Islet of Langerhans (tissue), 1 donor: ENCODE measurements around the gene PITRM1.

DNA sequence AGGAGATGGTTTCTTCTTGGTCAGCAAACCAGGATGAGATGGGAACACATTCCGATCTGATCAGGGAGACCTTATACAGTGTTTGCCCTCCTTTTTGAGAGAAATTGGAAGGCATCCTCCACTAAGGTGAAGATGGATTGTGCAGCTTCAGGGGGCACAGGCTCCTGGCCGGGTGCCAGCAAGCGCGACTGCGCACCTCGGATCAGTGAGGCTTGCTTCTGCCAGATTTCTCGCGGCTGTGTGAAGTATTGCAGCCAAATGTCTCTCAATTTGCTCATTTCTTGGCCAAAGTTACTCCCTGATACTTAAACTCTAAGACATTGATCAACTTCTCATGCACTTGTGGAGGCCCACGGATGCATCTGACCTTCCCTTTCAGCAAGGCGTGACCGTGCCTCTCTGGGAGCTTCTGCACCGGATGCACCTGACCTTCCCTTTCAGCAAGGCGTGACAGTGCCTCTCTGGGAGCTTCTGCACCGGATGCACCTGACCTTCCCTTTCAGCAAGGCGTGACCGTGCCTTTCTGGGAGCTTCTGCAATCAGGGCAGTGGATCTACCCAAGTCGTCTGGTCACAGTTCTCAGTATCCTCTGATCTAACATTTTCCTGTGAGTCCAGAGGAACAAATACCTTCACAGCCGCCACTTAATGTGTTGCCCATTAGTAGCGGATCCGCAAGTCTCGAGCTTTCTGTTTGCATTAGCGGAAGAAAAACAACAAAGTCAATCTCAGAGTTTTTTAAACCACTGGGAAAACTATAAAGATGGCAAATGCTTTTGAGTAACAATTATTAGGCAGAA lies 248.3 kb downstream of the ADARB2 start:
- RRBS: 86% methylated on average over 2 of the region's 22 CpGs

GRCh38 chr10:2303149-2303535 lies 565.8 kb upstream of the ADARB2 start:
- RRBS: no CpG with 5 or more reads among the region's 2 CpGs

DNA sequence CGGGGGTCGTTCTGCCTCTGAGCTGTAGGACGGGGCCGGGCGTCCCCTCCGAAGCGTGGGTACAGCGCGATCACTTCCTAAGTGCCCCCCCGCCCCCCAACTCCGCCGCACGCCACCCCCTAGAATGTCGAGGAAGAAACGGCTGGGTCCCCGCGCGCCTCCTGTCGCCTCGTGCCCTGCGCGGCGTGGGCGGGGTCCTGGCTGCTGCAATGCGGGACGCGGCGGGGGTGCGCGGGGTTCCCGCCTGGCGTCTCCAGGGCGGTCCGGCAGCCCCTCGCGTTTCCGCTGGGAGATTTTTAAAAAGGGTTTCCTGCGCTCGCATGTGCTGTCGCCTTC lies 707 bp downstream of the PFKP start:
- RRBS: 2% methylated on average over 12 of the region's 40 CpGs

GRCh38 chr10:3172617-3173364 lies at the start of gene PITRM1:
Gene PITRM1, minus strand, starts transcription at chr10:3172782.
- RRBS: 20% methylated on average over 1 of the region's 62 CpGs

DNA sequence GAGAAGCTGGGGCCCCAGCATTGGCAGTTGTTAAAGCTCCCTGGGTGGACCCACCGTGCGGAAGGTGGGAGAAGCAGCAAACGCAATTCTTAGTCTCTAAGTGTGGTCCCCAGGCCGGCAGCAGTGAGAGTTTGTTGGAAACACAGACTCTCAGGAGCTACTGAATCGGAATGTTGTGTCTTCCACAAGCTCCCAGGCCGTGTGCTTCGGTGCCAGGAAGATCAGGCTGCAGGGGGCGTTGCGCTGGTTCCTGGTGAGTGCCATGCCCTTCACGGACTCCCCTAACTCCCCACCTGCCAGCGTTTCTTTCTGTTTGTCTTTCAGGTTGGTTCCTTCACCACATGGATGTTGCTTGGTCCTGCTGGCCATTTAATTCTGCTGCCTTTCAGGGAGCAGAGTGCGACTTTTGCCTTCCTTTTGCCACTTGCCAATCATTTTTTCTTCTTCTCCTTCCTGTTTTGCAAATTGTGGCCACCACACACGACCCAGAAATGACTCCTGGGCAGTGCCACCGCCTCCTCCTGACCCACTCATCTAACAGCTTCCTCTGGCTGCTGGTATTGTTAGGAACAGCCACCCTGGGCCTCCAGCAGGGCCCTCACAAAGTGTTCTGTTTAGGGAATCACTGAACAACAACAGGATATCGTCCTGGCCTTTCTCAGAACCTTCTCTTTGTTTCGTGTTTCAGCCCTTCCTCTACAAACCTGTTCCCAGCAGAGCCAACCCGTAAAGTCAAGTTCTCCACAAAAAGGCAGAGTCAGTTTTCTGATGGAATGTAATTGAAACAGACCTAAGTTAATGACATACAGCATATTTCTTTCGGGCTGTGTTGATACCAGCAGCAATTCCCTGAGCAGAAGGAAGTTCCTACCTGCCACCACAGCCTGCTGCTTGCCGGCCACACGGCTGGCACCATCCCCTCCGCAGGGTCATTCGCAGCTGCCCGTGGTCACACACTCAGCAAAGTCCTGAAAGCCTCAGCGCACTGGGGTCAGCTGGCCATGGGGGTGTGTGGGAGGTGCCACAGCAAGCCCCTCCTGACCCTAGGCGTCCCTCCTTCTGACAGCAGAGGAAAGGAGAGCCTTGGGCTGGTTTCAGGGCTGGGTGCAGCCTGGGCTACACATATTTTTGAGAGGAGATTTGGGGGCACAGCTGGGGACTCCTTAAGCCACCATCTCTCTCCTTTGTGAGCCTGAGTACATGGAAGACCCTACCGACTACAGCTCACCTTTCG lies 91.6 kb upstream of the PITRM1 start:
- RRBS: no CpG with 5 or more reads among the region's 27 CpGs

DNA sequence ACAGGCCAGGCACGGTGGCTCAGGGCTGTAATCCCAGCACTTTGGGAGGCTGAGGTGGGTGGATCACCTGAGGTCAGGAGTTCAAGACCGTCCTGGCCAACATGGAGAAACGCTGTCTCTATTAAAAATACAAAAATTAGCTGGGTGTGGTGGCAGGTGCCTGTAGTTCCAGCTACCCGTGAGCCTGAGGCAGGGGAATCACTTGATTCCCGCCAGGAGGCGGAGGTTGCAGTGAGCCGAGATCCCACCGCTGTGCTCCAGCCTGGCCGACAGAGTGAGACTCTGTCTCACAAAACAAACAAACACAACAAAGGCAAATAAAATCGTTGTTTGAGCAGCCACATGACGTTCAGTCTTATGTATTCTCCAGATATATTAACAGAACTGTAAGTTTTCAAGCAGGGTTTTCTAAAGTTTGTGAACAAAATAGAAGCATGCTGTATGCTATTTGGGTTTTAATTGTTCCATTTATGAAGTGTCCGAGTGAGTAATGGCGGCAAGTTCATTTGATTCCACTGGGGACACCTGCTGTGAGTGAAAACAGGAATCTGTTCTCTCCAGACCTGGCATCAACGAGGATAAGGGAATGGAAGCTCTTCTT lies 122.4 kb upstream of the PITRM1 start:
- RRBS: no CpG with 5 or more reads among the region's 14 CpGs

DNA sequence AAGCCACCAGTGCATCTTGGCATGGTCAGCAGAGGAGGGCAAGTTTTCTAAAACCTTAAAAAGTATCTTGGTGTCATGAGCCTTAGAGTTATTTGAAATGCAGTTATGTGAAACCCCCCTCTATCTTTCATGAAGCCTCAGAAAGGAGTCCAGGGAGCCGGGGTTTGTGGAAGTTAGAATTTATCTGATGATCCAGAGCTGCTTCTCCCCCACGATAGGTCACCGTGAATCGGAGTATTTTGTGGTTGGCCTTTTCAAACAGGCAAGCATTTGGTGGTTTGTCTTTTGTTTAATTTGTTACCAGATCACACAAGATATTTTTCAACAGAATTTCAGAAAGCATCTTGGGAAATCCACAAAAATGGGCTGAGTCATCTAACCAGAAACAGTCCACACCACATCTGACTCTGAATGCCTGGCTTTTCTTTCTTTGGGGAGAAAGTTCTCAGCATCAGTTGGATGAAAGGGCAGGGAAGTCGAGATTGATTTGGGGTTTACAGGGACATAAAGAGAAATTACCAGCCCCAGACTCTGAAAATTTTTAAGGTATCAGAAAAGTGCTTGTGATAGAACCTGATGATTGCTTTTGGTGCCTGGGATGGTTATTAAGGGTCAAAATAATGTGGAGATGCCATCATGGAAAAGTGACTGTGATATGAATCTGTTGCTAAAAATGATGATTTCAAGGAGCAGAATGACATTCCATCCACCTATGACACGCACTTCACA lies 295.7 kb upstream of the PITRM1 start:
- RRBS: no CpG with 5 or more reads among the region's 6 CpGs

GRCh38 chr10:3542163-3542691 lies 242.8 kb downstream of the KLF6 start:
- RRBS: no CpG with 5 or more reads among the region's 7 CpGs

DNA sequence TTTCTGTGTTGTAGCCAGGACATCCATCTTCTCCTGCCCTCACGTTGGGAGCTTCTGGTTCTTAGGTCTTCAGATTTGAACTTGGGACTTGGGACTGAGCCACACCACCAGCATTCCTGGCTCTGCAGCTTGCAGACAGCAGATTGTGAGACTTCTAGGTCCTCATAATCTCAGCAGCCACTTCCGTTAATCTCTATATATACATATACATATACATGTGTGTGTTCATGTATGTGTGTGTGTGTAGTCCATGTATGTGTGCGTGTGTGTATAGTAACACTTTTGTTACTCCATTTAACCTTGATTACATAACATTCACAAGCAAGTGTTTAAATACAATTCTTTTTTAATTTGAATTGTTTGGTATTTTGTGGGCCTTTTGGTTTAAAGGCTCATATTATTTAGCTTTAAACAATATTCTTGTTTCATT lies 42.7 kb downstream of the KLF6 start:
- RRBS: no CpG with 5 or more reads among the region's 3 CpGs

DNA sequence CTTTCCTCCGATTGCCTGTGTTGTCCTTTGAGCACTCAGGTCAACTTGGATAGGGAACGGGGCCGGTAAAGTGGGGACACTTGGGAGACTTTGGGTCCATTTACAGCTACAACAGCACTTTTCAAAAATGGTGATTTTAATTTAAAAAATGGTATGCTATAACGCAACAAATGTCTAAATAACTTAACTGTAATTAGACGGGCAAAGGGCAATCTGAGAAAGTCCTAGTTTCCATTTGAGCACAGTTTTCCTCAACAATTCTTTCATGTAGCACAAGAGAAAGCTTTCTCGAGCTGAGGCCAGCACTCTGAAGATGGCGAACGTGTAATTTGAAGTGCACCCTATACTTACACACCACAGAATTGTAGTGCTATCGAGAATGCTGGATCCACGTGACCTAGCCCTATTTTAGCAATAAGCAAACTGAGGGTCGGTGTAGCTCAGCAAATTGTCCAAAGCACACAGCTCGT lies 10.2 kb downstream of the KLF6 start:
- RRBS: no CpG with 5 or more reads among the region's 12 CpGs

DNA sequence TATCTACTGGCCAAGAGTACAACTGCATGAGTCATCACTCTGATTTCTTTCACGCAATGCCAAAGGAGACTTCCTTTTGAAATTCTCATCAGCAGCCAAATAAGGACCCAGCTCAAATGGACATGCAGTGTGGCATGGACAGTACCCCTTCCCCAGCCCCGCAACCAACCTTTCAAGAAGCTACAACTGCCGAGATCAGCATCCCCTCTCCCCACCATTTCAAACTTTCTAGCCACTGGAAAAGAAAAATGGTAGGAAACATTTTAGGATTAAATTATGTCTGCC lies 2.0 kb downstream of the KLF6 start:
- RRBS: no CpG with 5 or more reads among the region's 3 CpGs

DNA sequence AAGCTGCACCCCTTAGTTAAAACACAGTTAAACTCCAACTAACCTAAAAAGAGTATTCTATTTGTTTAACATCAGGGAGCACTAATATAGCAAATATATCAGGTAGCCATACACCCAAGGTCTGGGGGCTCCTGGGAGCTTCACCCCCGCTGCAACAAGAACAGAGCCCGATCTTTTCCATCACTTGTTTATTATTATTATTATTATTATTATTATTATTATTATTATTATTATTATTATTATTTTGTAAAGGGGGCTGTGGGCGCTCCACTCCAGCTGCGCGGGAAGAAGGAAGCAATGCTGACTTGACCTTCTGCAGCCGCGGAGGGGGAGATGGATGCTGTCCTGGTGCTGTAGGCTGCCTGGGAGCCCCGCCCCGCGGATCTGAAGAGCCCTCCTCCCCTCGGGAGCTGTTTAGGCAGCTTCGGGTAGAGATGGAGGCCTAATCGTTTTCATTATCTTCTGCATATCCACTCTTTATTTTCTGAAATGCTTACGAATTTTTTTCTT lies 101.1 kb upstream of the KLF6 start:
- RRBS: no CpG with 5 or more reads among the region's 14 CpGs

GRCh38 chr10:3889871-3890568 lies 105.0 kb upstream of the KLF6 start:
- RRBS: no CpG with 5 or more reads among the region's 4 CpGs

GRCh38 chr10:3894118-3894638 lies 109.2 kb upstream of the KLF6 start:
- RRBS: no CpG with 5 or more reads among the region's 9 CpGs

DNA sequence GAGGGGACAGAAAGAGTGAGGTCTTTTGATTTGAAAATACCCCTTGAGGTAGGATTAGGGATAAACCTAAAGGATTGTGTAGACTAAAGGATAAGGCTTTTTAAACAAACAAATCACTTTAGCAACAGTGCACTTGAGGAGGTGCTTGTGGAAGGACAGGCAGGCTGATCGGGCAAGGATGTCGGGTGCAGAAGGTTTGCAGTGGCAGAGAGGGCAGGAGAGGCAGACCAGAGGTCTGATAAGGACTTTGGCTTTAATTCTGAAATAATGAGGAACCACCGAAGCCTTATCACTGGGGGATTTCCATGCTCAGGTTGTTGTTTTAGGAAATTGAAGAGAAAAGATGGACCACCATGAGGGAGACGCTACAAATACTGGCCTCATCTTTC lies 119.4 kb upstream of the KLF6 start:
- RRBS: no CpG with 5 or more reads among the region's 4 CpGs

DNA sequence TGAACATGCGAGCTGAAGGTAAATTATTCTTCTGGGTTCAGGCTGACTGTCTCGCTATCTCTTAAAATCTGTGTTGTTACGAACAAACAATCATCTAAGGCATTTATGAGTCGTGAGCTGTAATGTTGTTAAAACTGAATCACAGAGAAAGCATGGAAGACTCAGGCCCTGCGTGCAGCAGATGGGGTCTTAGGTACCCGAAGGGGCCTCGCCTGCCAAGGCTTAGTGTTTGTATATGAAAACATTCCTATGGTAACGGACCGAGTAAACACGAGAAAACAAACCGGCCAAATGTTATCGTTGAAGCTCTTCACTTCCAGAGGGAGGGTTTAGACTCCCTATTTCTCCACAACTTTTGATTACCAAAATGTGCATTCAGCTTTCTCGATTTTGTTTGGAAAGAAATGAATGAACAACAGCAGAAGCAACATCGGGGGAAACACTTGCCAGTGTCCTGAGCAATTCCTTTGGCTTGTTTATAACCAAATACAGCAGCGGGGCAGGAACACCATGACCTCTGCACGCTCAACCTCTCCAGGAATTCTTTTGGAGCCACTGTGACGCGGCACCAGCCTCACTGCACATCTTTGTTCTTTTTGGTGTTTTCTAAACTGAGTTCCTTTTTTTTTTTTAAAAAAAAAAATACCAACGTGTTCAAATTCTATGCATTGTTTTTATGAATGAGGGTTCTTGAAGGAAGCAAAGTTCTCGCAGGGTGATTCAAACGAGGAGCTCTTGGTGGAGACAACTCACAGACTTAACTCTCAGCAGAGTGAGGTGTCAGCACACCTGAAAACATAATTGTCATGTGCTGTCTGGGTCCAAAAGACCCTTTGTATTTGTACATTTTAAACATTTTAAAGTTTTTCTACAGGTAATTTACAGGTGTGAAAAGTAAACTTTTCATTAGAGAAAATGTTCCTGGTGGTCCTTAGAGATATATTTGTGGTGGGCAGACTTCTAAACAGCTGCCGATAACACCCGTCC lies 121.7 kb upstream of the KLF6 start:
- RRBS: no CpG with 5 or more reads among the region's 23 CpGs

- RRBS: no CpG with 5 or more reads among the region's 18 CpGs
Observed at GRCh38 chr10:3909205-3909876, 124.3 kb upstream of the KLF6 start.

DNA sequence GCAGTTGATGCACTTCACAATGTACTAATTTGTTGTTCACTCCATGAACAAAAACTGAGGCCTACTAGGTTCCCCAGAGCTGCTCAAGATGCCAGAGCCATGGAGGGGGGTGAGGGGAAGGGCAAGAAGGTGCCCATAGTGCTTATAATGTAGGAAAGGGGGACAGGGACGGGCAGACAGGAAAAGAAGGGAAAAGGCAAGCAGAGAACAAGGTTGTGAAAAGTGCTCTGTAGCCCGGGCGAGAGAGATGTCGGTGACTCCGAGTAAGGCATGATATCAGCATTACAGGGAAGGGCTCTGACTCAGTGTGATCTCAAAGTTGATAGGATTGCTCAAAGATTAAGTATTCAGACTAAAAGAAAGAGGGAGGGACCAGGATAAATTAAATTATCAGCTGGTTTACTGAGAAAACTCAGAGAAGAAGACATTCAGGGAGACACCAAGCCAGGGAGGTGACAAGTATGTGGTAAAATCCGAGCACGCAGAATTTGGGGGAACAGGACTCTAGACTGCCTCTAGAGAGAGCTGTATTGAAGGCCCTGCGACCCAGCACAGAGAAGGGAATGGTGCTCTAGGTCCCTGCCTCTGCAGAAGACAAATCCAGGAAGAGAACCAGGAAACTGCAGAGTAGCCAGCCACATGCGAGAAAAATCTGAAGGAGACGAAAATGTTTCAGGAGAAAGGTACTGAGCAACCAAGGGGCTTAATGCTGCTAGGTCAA lies 157.7 kb upstream of the KLF6 start:
- RRBS: no CpG with 5 or more reads among the region's 10 CpGs

GRCh38 chr10:4080159-4080539 lies 295.1 kb upstream of the KLF6 start:
- RRBS: no CpG with 5 or more reads among the region's 1 CpG

DNA sequence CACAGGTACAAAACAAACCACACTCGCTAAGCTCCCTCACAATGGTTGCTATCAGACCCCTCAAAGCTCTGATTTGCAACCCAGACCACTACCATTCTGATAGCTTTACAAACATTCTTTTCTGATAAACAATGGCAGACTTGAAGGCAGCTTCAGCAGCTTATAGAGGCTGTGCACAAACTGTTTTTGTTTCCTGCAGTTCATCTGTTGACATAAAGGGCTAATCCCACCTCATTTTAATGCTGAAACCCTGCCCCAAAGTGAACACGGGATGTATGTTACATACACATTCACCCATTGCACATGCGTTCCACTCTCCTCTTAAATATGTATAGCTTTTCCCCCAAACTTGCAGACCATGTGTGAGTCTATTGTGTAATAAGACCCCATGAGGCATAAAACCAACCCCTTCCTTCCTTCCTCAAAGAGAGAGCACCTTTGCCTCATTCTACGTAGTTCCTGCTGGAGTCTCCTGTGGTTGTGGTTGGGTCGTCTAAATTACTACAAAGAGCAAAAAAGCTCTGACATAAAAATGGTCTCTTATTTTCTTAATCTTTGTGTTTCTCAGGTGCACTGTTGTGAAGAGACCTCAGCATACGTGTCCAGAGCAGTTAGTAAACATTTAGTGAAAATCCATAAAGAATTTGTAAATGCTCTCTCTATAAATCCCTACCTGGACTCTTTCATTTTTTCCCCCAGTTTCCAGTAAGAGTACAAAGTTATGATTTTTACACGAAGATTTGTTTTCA lies 345.7 kb upstream of the KLF6 start:
- RRBS: no CpG with 5 or more reads among the region's 7 CpGs